T47D (cell line): ENCODE results near the gene XPO1.

- RRBS, result no CpG with 5 or more reads among the region's 2 CpGs
Observed at GRCh38 chr2:57075281-57075773, 891.5 kb downstream of the CCDC85A start.

DNA sequence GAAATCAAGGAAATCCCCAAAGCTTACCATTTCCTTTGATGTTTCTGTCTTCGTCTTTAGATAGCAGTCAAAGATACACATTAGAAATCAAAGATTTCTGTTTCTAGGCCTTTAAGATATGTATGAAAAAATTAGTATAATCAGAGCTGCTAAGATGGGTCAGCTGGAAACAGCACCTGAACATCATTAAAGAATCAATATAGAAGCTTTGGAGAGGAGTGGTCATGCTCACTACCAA, 23.0 kb upstream of the VRK2 start:
- RRBS, result no CpG with 5 or more reads among the region's 1 CpG

GRCh38 chr2:58056587-58056901, 9.9 kb downstream of the VRK2 start:
- RRBS, result no CpG with 5 or more reads among the region's 3 CpGs

GRCh38 chr2:58365171-58365520, 124.0 kb upstream of the FANCL start:
- RRBS, result no CpG with 5 or more reads among the region's 2 CpGs

- RRBS, result no CpG with 5 or more reads among the region's 10 CpGs
Observed at GRCh38 chr2:60353508-60354342, 199.7 kb downstream of the BCL11A start.

DNA sequence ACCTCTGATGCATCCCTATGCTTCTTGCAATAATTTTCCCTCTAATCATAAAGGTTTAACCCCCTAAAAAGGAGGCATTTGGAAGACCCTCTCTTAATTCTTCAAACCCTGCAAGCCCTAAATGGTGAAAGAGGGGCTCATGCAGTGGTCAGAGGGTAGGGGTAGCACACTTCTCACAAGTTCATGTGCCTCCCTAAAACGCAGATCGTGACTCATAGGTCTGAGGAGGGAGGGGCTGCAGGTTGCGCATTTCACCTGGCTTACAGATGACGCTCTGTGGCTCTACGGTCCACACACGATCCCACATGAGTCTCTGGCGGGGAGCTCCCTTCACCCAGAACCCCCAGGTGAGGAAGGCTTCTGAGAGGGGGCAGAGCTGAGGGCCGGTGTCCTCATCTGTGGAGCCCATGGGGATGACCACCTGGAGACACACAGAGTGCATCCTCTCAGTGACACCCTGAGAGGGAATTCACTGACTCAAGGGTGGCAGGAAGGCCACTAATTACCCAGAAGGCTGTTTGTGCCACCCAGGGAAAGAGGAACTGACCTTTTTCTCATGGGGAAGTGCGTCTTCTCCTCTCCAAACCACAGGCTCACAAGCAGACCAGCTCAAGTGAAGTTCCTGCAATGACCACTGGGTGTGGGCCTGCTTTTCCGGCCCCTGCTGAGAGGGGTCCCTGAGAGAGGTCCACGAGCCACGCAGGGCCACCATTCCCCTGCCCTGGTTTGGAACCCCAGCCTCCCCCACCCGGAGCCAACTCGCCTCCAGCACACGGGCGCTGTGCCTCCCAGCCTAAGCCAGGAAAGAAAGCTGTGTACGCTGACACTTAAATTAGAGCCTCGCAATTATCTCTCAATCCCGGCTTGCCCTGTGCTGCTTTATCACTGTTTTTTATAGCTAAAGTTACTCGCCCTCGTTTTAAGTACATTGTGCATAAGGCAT, 114.2 kb downstream of the BCL11A start:
- RRBS, result 24% methylated on average over 7 of the region's 21 CpGs

GRCh38 chr2:60516335-60516766, 37.1 kb downstream of the BCL11A start:
- RRBS, result no CpG with 5 or more reads among the region's 7 CpGs

- RRBS, result 10% methylated on average over 2 of the region's 15 CpGs
Observed at GRCh38 chr2:60530588-60531439, 22.6 kb downstream of the BCL11A start.

DNA sequence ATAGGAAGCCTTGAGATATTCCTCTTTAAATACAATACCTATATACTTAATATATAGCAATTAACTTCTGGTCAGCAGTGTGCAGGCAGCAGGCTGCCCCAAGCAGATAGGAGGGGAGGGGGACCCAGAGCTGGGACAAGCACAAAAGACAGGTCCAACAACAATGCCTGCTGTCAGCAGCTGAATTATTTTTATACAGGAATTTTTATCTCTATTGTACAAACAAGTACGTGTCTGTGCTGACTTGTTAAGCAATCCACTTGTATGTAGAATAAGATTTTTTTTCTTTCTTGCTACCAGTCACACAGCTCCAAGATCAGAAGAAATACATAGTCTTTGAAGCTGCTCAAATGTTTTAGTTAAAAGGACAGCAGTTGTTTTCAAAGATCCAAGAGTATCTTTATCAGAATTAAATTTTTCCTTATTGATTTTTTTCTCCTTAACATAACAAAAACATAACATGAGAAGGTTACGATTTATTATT, 16.7 kb downstream of the BCL11A start:
- RRBS, result no CpG with 5 or more reads among the region's 2 CpGs

- RRBS, result 2% methylated on average over 41 of the region's 71 CpGs
Observed at GRCh38 chr2:60550153-60551165, 3.0 kb downstream of the BCL11A start.

GRCh38 chr2:60552248-60553006, 1.0 kb downstream of the BCL11A start:
- RRBS, result 4% methylated on average over 25 of the region's 53 CpGs

GRCh38 chr2:60804396-60804864, 48.4 kb downstream of the PAPOLG start:
- RRBS, result 96% methylated on average over 6 of the region's 19 CpGs

GRCh38 chr2:60806666-60807463, 50.8 kb downstream of the PAPOLG start:
- RRBS, result no CpG with 5 or more reads among the region's 10 CpGs

- RRBS, result no CpG with 5 or more reads among the region's 3 CpGs
Observed at GRCh38 chr2:60899525-60899856, 18.1 kb downstream of the REL start.

- RRBS, result no CpG with 5 or more reads among the region's 8 CpGs
Observed at GRCh38 chr2:60926410-60927587, 45.4 kb downstream of the REL start.

DNA sequence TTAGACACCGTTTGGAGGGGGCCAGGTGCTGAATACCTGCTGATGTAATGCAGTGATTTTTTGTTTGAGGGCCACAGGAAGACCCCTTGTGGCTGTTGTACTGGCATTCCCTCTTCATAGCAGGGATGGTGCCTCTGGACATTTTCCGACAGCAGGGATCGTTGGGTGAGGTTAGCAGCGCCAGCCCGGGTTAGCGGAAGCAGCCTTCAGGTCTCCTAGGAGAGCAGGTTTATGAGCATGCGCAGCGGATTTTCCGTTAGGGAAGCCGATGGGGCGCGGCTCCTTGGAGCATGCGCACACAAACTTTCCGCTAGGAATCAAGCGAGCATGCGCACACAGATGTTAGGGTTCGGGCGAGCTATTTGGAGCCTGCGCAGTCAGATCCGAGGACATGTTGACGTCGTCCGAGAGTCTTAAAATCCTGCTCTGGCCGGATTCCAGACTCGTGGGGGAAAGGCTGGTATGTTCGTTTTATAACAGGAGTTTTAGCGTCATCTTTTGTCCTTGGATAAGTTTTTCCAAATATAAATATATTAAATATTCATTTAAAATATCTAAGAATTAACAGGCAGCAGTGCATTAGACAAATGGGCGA, 17.2 kb upstream of the C2orf74 start:
- RRBS, result no CpG with 5 or more reads among the region's 28 CpGs

DNA sequence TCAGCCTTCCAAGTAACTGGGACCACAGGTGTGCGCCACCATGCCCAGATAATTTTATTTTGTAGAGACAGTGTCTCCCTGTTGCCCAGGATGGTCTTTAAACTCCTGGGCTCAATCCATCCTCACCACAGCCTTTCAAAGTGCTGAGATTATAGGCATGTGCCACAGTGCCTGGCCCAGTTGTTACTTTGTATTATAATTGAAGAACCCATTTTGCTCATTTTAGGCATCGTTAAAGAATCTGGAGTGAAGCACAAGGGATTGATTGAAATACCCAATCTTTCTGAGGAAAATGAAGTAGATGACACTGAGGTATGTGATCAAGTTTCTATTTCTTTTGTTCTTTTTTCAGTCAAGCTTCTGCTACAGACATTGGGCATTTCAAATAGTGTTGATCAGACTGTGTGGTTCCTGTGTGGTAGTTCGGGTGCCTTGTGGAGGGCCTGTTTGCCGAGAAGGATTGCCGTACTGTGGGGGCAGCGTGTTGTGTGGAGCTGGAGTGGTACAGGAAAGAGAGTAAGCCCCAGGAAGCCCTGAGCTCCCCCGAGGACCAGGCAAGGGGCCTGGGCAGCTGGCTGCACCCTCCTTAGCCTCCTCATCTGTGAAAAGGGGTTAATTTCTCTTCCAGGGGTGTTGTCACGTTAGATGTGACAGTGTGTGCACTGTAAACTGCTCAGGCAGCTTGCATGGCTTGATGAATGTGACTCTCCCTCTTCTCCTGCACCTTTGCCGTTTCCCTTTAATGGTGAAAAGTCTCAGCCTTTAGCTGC, 19.3 kb downstream of the C2orf74 start:
- RRBS, result no CpG with 5 or more reads among the region's 9 CpGs

GRCh38 chr2:61186703-61186992, 24.7 kb downstream of the C2orf74 start:
- RRBS, result no CpG with 5 or more reads among the region's 1 CpG

GRCh38 chr2:61537673-61538412, at the start of gene XPO1:
Gene XPO1, minus strand, starts transcription at chr2:61538356.
- RRBS, result 2% methylated on average over 10 of the region's 39 CpGs

DNA sequence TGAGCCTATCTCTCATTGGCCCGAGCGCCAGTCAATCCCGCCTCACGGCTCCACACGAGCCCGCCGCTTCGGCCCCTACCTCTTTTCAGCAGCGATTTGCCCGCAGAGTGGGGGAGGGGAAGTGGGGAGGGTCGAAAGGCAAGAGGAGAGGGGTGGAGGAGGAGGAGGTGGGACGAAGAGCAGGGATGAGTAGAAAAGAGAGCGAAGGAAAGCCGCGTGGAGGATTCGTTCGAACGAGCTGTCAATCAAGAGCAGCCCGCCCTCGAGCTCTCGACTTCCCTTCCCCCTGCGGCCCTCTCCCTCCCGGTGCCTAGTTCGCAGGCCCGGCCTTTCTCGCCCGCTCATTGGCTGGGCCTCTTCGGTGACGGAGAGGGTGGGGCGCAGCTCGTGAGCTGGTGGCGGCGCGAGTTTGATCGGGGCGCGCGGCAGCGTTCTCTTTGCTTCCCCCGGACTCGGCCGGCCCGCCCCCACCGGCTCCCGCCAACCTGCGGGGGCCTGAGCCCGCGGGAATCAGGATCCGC, 317 bp upstream of the XPO1 start:
- RRBS, result under 1% methylated on average over 9 of the region's 49 CpGs